Transverse colon (tissue), 4 donors: ENCODE measurements around the genes CWC22 and FRZB.

DNA sequence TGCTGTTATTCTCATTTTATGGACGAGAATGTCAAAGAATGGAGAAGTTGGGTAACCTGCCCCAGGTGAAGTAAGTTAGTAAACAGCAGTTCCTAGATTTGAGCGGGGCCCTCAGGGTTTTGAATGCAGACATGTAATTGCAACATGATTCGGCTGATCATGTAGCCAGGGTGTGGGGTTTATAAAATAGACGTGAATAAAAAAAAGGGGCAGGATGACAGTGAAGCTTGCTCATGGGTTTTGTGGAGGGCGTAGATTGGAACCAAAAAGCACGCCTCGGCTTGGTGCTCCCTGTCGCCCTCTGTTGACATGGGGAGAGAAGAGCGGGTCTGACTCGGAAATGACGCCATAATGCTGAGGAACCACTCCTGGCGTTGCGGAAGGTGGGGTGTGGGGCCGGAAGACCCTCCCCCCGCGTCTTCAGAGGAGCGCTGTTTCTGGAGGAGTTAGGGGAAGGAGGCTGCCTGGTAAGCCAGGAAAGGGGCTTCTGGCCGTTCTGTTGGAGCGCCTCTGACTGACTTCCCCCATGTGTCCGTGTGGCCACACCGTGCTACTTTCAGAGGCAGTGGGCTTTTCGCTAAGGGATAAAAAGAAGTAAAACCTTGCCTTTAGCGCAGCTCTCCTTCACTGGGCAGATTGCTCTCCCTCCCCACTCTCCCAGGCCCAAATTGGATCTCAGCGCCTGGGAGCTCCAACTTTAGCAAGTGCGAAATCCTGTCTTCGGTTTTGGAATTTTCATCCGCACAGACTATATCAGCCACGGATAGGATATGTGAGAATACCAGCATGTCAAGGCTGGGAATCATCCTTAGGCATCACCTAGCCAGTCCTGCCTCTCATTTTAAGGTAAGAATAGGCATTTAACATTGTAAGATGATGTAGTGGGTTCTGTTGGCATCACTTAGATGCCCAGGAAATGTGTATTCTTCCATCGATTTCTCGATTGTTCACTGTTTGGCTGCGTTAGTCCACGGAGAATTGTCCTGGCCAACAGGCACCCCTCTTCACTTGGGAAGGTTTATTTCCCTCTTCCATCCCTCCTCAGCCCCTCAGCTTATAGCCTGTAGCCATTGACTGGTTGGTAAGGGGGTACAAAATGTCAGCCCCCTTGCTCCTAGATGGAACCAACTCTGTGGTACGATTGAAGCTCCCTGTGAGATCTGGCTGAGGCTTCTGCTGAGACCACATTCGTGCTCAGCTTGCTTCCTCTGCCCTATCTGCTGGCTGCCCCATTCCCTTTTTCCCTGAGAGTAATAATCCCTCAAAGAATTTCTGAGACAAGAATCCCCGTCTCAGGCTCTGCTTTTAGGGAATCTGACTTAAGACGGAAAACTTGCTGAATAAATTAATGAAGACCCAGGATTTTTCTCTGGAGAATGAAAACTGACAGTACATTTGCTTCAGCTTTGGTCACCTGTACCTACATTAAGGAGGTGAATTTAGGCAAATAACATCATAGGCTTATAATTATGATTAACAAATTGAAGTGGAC is 43.1 kb downstream of the PLEKHA3 start:
- PRO-cap: bidirectional peak, plus-strand start at position 401 of the sequence, minus-strand start at position 283 of the sequence
- RAMPAGE, long total RNA, 4 experiments: start-site peak on the plus strand in 3 of 4 experiments, centred at positions 425 to 432 of the sequence, 52 to 233 reads per replicate

- PRO-cap: no peak
- RAMPAGE, long total RNA, 4 experiments: no peak in any of the 4 experiments
These were observed 95.6 kb downstream of the PLEKHA3 start for GRCh38 chr2:178575780-178576377.

DNA sequence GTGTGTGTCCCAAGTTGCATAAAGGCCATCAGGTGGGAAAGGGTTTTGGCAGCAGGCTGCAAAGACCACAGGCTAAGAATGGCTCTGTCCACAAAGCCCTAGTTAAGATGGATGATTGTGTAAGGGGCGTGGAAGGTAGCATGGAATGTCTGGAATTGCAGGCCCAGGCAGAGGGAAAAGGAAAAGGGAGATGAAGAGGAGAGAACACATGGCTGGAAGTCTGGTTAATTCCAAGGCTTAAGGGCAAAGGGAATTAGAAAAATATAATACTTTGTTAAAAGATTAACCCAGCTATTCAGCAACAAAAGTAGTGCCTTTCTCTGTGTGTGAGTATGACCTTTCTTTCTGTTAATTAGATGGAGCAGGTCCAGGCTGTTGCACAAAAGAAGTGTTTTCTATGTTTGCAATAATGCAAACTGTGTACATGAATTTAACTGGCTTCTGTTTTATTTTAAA is 8.7 kb upstream of the CCDC141 start:
- PRO-cap: no peak
- RAMPAGE, long total RNA, 4 experiments: no peak in any of the 4 experiments

DNA sequence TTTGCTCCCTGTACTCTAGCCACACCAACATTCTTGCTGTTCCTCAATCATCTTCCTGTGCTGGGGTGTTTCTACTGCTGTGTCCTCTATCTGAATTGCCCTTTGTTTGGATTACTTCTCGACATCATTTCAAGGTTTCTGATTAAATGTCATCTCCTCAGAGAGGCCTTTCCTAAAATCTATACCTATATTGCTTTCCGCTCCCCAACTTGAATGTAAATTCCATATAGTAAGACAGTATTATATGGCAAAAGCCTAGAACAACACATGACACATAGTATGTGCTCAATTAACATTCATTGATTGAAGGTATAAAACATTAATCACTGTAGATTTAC is 77.2 kb upstream of the CCDC141 start:
- PRO-cap: no peak
- RAMPAGE, long total RNA, 4 experiments: no peak in any of the 4 experiments

DNA sequence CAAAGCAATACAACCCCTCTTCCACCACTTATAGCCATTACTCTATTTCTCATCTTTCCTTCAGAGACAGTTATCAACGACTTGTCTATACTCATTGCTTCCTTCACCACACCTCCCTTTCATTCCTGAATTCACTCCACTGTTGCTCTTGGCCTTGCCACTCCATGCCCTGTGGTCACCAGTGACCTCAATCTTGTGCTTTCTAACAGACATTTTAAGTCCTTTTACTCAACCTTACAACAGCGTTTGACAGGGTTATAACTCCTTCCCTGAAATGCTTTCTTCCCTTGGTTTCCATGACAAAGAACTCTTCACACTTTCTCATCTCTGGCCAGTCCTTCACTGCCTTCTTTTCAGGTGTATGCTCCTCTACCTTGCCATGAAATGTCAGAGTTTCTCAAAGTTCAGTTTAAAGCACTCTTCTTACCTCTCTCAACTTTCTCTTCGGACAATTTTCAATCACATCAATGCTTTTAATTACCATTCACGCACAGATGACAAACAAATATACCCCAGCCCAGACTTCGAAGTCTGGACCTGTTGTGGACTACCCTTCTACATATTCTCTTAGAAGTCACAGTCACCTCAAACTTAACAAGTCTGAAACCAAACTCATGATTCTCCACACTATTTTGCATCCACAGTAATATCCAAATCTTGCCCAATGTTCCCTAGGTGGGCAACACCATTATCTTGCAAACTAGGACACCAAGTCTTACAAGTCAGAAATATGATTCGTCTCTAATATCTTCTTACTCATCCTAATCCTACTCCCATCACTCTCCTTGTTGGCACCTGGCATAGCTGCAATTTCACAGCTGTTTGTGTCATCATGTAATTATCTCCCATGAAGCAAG is 90.9 kb upstream of the CCDC141 start:
- PRO-cap: no peak
- RAMPAGE, long total RNA, 4 experiments: start-site peak on the minus strand in 2 of 4 experiments, centred at positions 195 to 419 of the sequence, 5 to 7 reads per replicate

GRCh38 chr2:179235569-179236156 is 29.0 kb downstream of the SESTD1 start:
- PRO-cap: no peak
- RAMPAGE, long total RNA, 4 experiments: start-site peak on the minus strand in 1 of 4 experiments, at chr2:179236021-179236113 at its widest, 14 reads per replicate

- PRO-cap: no peak
- RAMPAGE, long total RNA, 4 experiments: no peak in any of the 4 experiments
These were observed 7.9 kb upstream of the SESTD1 start for GRCh38 chr2:179272221-179273198.

GRCh38 chr2:179574223-179575437 is 286.8 kb downstream of the ZNF385B start:
- PRO-cap: no peak
- RAMPAGE, long total RNA, 4 experiments: no peak in any of the 4 experiments

DNA sequence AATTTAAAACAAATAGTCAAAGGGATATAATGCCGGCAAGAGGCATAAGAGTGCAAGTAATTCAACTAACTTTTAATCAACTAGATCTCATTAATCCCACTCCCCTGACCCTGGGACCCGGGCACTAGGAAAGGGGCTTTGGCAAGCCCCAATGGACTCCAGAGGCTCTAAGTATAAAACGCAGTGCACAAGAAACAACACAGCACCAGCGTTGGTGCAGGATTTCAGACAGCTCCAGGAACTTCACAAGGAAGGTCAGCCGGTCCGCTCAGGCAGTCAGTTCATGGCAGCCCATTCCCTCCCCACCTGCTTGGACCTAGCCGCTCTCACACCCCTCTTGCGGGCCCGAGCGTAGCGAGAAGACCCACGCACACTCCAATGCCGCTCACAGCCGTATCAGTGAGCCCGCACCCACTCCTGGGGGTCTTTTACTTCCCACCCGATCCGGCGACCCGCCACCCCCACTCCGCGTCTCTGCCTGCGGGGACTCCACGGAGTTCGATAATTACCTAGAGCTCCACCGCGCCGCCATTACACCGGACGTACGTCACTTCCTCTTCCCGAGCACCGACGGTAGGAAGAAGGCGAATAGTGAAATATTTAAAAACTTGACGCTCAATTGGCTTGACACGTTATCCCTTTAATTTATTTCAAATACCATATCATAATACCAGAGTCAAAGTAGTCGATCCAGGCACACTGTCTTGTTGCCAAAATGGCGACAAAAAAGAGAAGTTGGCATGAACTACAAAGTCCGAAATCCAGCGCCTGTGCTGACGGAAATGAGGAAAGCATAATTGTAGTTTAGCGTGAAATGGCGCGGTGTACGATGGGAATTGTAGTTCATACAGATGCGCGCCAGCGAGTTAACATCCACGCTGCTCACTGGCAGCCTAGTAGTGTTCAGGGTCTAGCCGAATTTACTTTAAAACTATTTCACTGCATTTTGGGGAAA is at the start of gene CWC22:
Gene CWC22 (minus strand): TSS at position 737 of the 955 bp plus-strand sequence.
- PRO-cap: unidirectional peak, minus-strand start at position 533 of the sequence
- RAMPAGE, long total RNA, 4 experiments: start-site peak on the minus strand in 3 of 4 experiments, centred at positions 536 to 550 of the sequence, 32 to 61 reads per replicate

DNA sequence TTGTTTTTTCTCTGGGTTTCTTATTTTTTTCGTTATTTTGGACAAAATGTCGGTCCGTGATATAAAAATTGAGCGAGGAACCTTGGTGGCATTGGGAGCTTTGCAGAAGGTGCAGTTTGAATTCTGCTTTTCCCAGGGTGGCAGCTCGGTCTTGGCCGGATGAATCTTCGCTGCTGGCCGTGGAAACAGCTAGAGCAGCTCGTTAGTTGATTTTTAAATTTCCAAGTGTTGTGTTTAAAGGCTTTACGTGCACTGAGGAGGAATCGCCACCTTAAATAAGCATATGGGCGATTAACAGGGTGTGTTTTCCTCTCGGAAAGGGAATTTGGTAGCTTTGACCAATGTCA is 845 bp downstream of the UBE2E3 start:
- PRO-cap: no peak
- RAMPAGE, long total RNA, 4 experiments: no peak in any of the 4 experiments

DNA sequence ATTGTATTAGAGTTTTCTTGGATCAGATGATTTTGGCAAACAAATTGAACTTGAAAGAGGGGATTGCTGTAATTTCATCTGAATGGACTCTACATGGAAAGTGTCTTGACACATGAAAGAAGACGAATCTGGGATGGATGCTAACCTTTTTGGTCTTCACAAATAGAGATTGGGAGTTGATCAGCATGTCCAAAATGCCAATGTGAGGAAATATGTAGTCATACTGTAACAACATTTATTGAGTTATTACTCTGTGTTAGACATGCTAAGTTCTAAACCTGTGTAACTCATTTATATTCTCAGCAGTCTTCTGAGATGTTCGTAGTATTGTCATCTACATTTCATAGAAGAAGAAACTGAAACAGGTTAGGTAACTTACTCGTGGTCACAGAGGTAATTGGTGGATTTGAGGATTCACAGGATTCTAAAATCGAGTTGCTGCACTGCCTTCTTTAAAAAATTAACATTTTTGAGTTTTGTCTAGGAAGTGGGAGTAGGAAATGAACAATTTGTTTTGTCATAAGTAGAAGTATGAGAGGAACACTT is 162.1 kb downstream of the UBE2E3 start:
- PRO-cap: no peak
- RAMPAGE, long total RNA, 4 experiments: no peak in any of the 4 experiments

- PRO-cap: no peak
- RAMPAGE, long total RNA, 4 experiments: no peak in any of the 4 experiments
These were observed 165.6 kb downstream of the UBE2E3 start for GRCh38 chr2:181145984-181146508.

DNA sequence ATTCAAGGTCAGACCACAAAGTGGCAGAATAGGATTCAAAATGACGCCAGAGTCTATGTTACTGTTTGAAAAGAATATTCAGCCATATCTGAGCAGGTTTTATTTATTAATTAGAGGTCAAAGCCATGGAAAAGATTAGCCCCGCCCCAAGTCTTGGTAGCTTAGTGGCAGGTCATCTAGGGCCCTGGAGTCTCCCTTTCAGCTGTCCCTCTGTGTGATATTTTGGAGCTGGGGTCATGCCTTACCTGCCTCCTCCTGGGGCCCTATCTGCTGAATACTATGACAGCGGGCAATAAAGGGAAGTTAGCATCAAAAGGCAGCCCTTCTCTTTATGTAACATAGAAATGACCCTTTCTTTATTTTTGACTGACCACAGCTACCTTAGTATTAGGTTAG is 153.1 kb upstream of the ITGA4 start:
- PRO-cap: no peak
- RAMPAGE, long total RNA, 4 experiments: no peak in any of the 4 experiments

- PRO-cap: unidirectional peak, plus-strand start at chr2:181312883
- RAMPAGE, long total RNA, 4 experiments: no peak in any of the 4 experiments
These were observed 144.5 kb upstream of the ITGA4 start for GRCh38 chr2:181312626-181313196.

GRCh38 chr2:181461996-181462465 is 4.8 kb downstream of the ITGA4 start:
- PRO-cap: no peak
- RAMPAGE, long total RNA, 4 experiments: no peak in any of the 4 experiments

DNA sequence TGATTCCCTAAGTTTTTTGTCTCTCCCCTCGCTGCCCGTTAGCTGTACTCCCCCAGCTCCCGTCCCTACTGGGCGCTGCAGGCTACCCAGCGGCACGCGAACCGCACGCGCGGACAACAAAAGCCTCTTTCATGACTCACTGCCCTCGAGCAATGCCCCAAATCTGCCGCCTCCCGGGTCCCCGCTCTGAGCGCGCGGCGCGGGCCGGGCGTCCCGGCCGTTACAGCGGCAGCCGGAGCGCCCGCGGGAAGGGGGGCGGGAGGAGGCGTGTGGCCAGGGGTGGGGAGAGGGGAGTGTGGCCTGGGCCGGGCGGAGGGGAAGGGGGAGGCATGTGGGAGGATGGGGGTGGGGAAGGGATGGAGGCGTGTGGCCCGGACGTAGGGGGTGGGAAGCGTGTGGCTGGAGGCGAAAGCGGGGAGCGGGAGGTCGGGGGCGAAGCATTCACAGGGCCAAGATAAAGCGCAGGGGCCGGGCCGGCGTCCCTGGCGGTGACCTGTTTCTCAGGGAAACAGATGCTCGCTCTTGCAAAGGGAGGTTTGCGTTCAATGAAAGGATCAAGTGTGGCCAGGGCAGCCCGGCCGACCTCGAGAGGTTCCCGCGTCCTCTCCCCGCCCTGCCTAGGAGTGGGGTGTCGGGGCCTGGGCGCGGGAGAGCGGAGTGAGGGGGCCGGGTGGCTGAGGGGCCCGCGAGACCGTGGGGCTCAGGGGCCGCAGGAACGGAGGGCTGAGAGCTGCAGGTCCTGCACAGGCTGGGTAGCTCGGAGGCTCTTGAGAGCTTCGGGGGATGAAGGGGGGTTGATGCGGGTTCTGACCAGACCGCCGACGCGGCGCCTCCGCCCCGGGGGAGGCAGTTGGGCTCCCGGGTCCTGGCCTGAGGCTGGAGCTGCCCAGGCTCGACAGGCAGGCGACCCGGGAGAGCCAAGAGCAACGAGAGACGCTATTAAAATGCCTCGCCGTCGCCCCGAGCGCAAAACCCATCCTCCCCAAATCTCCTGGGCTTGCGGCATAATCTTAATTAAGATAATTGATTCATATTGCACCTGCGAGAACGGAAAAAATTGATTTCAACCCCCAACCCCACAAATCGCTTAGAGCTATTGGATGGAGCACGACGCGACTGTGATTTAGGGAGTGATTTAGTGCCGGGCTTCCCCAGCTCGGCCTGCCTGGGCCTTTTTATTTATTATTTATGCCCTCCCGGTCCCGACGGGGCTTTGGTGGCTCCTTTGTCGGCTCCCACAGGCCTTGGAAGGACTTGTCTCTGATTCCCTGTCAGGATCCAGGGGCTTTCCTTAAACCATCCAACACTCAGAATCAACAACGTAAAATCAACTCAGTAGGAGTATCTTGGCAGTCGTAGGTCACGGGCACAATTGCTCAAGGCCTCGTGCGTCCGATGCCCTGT is 3.7 kb upstream of the NEUROD1 start:
- PRO-cap: no peak
- RAMPAGE, long total RNA, 4 experiments: no peak in any of the 4 experiments

- PRO-cap: no peak
- RAMPAGE, long total RNA, 4 experiments: no peak in any of the 4 experiments
These were observed 354 bp upstream of the ITPRID2 start for GRCh38 chr2:181891222-181891529.

GRCh38 chr2:181914960-181916344 is 23.9 kb downstream of the ITPRID2 start:
- PRO-cap: no peak
- RAMPAGE, long total RNA, 4 experiments: no peak in any of the 4 experiments

- PRO-cap: no peak
- RAMPAGE, long total RNA, 4 experiments: start-site peak on the minus strand in 1 of 4 experiments, at chr2:182522526-182522819 at its widest, 8 reads per replicate
These were observed 95.5 kb upstream of the PDE1A start for GRCh38 chr2:182522126-182522990.

DNA sequence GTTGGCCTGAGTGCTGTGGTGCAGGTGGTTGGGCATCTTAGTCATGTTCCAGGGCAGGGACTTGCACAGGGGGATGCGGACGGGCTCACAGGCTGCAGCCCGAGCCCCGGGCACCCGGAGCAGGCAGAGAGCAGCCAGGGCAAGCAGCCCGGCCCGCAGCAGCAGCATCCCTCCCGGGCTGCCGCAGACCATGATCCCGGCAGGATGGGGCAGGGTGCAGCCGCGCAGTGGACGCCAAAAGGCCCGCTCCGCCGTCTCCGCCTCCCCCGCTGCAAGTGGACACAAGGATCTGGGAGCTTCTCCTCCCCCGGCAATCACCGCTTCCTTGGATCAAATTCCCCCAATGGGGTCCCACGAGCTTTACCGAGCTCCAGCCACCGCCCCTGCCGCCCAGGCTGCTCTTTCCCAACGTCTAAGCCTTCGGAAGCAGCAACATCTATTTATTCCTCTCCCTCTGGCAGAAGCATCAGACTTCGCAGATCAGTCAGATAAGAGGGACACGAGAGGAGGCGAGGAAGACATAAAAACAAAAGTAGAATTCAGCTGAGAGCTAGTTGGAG is at the start of gene FRZB:
Gene FRZB (minus strand): TSS at position 277 of the 560 bp plus-strand sequence.
- PRO-cap: bidirectional peak, plus-strand start at position 443 of the sequence, minus-strand start at position 271 of the sequence
- RAMPAGE, long total RNA, 4 experiments: start-site peak on the minus strand in 3 of 4 experiments, centred at positions 201 to 277 of the sequence, 15 to 52 reads per replicate